ENCODE data around the gene FAM47E.

GRCh38 chr4:75639022-75639661, 8.8 kb upstream of the CDKL2 start:
- RAMPAGE, long total RNA = no peak
- RRBS = no CpG with 5 or more reads among the region's 7 CpGs

- RAMPAGE, long total RNA = no peak
- RRBS = no CpG with 5 or more reads among the region's 11 CpGs
These were observed 1.5 kb downstream of the G3BP2 start for GRCh38 chr4:75671507-75672347.

DNA sequence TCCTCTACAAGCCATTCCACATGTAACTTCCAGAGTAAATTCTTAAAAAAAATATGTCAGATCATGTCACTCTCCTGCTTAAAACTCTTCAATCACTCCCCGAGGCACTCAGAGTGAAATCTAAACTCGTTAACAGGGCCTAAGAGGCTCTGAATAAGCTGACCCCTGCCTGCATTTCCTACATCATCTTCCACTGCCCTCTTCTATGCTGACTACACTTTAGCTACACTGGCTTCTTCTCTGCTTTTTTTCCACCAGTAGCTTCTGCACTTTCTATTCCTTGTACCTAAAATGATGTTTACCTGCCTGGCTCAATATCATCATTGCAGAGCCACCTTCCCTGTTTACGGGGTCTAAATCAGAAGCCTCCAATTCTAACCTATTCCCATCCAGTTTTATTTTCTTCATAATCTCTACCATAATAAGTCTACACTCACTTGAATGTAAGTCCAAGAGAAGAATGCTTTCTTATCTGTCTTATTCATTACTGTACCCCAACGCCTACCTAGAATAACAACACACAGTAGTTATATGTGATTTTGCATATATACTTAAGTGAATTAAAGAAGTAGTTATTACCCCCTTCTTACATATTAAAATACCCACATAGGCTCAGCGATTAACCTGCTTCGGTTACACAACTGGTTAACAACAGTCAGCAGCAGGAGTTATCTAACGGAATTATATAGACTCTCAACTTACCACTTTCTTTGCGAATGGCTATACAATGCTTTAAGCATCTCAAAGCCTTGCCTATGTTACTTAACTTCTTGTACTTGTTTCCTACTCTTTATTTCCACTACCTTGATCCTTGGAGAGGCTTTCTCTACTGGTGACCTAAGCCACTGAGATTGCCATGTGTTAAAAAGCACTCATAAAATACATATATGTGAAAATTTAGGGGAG, 1.5 kb downstream of the SDAD1 start:
- RAMPAGE, long total RNA = no peak
- RRBS = no CpG with 5 or more reads among the region's 8 CpGs

GRCh38 chr4:76072641-76073206, 1.8 kb upstream of the ART3 start:
- RAMPAGE, long total RNA = no peak
- RRBS = no CpG with 5 or more reads among the region's 4 CpGs

- RAMPAGE, long total RNA = no peak
- RRBS = no CpG with 5 or more reads among the region's 5 CpGs
These were observed 15.7 kb downstream of the SCARB2 start for GRCh38 chr4:76197921-76198363.

DNA sequence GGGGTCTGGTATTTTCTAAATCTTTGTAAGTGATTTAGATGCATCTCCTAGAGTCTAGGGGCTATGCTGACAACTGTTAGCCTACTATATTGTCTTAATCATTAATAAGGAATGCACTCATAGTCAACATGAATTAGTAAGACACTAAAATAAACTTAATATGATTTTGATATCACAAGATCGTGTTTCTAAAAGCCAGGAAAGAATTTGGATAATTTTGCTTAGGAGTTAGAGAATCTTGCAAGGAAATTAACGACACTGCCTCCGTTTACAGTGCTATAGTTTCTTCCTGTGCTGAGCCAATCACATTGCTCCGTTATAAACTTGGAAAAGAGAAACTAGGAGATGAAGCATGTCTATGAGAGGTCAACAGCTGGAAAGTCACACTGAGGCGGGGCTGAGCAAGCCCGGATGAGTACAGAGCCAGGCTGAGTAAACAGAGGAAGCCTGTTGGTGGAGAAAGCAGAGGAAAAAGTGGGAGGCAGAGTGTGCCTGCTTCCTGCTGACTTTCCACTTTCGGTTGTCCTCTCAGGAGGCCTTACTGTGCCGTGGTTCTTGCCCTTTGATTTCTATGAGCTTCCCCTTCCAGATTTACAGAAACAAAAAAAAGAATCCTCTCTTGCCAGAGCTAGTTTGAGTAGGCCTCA, 5.4 kb downstream of the SCARB2 start:
- RAMPAGE, long total RNA = no peak
- RRBS = no CpG with 5 or more reads among the region's 8 CpGs

DNA sequence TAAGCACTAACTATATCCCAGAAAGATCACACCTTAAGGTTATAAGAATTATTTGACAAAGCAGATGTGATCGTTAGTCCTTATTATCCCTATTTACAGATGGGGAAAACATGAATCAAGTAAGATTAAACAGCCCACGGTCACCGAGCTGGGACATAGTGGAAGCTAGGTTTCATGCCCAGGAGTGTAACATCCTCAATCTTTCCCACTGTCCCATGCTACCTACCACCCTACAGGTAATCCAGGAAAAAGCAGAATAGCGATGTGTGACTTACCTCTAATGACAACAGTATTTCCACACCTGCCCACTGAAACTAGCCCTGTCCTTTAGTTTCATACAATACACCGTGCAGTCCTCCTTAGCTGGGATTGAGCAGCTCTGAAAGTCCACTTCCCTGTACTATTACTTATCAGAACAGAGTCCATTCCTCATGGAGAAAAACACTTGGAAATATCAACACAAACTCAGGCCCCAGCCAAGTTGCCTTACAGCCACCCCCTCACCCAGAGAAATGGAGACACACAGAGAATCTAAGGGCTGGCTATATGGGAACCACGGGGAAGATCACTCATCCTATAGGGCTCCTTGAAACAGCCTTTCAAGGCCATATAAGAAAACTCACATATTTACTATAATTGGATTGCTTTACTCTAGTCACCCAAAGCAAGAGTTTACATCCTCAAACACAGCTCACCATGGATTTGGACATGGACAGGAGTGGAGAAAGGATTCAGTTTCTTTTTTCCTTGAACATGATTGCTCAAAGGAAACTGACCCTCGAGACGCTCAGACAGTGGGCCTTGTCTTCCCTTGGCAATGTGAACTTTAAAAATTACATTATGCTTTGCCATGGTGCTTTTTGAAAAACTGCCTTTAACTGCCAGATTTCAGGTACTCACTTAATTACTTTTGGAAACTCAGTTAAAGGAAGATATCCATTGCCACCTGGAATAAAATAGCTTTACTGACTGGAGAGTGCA, 1.8 kb downstream of the SCARB2 start:
- RAMPAGE, long total RNA = no peak
- RRBS = no CpG with 5 or more reads among the region's 8 CpGs

DNA sequence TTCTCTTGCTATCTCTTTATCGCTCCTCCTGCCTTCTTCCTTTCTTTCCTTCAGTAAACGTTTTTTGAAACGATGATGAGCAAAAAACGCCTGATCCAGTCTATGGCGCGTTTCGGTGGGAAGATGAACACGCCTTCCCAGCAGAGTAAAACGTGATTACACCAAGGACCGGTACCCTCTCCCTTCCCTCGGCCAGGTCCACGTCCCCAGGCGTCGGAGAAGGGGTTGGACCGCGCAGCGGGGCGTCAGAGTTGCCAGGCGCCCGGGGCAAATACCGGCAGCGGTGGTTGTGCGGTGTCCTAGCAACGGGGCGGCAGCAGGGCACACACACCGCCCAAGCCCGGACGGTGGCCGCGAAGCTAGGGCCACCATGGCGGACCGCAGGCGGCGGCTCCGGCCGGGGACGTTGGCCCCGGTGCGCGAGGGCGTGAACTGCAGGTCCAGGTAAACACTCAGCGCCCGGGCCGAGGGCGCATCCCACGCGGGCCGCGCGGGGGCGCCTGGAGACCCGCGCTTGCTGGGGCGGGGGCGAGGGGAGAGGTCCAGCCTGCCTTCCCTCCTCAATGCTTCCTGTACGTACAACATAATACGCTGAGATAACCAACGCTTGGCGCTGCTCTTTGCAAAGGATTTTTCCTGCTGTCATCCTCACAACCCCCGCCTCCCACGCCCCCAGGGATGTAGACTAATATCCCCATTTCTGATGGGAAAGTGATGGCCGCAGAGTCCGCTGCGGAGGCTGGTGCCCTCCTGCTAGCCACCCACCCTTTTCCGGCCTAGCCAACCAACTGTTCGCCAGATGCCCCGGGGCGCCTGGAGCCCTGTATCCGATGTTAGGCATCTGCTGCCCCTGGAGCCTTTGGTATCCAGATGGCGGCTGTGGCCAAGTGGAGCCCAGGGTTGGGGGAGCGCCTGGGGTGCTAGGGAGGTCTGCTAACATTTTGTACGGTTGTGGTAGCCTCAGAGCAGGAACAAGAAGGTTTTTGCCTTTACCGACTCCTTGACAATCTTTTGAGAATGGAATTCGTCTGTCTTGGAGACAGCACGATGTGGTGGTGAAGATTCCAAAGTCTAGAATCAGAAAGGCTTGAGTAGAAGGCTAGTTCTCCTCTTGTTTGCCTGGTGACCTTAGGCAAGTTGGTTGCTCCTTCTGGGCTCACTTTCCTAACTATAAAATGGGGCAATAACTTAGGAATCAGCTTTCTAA, at the start of gene FAM47E:
Gene FAM47E (plus strand): TSS at position 345 of the 1,207 bp plus-strand sequence.
- RAMPAGE, long total RNA = no peak
- RRBS = 2% methylated on average over 30 of the region's 75 CpGs

DNA sequence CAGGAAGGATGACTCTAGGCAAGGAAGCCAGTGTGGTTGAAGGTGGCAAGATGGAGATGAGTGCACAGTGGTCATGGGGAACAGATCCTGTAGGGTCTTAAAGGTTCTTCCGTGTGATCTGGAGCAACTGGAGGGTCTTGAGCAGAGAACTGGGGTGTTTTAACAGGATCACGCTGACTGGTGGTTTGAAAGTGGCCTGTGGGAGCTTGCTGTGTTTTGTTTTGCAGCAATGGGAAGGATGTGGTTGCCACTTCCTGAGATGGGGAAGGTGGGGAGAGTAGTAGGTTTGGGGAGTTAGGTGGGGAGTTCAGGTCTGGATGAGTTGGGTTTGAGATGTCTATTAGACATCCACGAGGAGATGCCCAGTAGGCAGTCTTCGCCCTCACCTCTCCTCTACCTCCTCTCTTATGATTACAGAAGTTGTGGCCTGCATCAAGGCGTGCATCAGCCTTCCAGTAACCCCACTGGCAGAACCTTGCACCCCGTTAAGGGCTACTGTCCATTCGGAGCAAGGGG, 1.4 kb upstream of the STBD1 start:
- RAMPAGE, long total RNA = no peak
- RRBS = no CpG with 5 or more reads among the region's 7 CpGs

GRCh38 chr4:76307110-76307365, 505 bp downstream of the STBD1 start:
- RAMPAGE, long total RNA = no peak
- RRBS = 1% methylated on average over 9 of the region's 19 CpGs

GRCh38 chr4:76486816-76487258, 51.8 kb downstream of the SHROOM3 start:
- RAMPAGE, long total RNA = no peak
- RRBS = no CpG with 5 or more reads among the region's 2 CpGs

DNA sequence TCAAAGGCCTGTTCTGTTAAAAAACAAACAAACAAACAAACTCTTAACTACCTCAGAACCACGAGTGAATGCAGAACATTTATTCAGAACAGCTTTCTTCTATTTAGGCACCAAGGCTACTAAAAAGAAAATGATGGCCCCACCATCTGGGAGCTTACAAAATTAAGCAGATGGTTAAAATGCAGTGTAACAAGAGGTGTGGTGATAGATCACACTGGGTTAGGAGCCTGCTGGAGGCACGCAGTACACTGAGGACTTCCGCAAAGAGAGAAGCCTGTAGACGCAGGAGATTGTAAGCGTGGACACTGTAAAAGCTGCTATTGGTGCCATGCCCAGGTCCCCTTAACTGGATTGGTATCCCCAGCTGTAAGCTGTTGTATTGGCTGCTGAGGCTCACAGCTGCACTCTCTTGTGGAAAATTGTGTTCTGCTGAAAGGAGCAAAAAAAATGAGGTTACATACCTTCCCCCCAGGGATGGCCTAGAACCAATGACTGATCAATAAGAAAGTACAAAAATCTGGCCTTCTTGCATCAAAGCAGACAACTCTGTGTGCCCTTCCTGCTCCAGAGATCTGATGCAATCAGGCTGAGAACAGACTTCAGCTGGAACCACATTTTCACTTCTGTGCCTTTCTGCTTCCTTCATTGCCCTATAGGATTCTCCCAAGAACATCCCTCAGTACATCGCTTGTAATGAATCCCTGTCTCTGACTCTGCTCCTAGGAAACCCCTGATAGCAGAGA, 60.0 kb downstream of the SHROOM3 start:
- RAMPAGE, long total RNA = no peak
- RRBS = no CpG with 5 or more reads among the region's 6 CpGs

DNA sequence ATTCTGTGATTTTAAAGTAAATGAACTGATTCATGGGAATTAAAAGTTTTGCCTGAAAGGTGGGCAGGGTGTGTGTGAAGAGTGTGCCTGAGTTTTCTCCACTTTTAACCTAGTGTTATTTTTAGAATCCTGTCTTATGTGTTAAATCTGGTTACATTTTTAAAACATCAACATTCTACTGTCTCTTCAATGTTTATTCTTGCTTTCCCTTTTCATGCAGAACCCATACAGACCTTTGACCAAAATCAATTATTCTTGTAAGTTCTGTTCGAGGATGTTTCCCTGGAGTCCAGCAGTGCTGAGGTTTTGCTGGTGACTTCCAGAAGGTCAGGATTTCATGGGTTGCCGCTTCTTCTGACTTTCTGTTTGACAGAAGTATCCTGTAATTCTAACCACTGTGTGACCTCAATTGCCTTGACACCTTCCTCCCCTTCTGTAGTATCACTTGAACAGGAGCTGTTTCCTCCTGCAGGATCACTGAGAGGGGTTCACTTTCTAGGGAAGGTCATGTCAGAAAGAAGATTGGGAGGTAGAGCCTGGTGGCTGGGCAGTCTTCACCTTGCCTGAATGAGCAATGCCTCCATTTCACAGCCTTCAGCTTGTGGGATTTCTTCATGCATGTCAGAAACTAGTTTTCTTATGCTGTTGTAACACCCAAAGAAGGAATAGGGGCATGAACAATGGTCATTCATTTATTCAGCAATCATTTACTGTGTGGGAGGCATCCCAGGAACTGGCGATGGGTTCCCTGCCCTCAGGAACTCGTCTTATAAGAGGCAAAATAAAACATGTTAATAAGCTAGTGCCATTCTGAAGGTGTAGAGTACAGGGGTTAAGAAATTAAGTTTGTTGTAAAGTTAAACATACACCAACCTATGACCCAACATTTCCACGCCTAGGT, 206.1 kb downstream of the SOWAHB start:
- RAMPAGE, long total RNA = no peak
- RRBS = no CpG with 5 or more reads among the region's 5 CpGs

GRCh38 chr4:76703825-76705138, 193.7 kb downstream of the SOWAHB start:
- RAMPAGE, long total RNA = no peak
- RRBS = no CpG with 5 or more reads among the region's 7 CpGs

DNA sequence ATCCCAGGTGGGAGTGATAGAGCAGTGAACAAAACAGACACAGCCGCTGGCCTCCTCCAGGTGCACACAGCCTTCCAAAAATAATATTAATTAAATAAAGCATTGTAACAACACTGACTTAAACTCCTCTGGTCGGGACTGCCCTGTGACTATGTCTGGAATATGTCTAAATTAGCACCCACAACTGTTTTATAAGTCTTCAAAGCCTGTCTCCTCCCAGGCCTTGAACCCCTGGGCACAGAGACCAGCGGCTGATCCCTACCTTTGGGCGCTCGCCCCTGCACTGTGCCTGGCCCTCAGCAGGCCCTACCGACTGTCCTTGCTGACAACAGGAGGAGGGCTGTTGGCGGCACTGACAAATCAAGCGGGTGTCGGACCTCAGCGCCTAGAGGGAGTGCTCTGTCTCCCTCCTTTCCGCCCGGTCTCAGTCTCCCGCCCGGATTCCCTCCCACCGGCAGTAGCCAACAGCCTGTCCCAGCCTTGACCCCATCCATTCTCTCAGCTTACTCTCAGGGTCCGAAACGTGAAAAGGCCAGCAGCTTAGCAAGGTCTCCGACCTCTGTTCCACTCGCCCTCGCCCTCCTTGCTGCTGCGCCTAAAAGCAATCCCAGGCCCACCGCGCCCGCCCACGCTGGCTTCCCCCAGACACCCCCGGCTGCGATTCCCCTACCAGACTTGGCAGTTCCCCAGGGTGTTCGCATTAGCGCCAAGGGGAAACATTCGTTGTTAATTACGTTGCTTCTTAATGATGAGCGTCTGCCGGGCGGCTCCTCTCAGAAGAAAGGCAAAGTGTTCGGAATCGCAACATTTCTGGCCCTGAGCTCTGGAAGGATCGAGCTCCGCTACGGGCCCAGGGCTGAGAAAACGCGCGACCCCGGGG, 96.3 kb downstream of the SOWAHB start:
- RAMPAGE, long total RNA = no peak
- RRBS = 81% methylated on average over 5 of the region's 43 CpGs

- RAMPAGE, long total RNA = no peak
- RRBS = no CpG with 5 or more reads among the region's 5 CpGs
These were observed 5.3 kb downstream of the SOWAHB start for GRCh38 chr4:76892551-76893208.

DNA sequence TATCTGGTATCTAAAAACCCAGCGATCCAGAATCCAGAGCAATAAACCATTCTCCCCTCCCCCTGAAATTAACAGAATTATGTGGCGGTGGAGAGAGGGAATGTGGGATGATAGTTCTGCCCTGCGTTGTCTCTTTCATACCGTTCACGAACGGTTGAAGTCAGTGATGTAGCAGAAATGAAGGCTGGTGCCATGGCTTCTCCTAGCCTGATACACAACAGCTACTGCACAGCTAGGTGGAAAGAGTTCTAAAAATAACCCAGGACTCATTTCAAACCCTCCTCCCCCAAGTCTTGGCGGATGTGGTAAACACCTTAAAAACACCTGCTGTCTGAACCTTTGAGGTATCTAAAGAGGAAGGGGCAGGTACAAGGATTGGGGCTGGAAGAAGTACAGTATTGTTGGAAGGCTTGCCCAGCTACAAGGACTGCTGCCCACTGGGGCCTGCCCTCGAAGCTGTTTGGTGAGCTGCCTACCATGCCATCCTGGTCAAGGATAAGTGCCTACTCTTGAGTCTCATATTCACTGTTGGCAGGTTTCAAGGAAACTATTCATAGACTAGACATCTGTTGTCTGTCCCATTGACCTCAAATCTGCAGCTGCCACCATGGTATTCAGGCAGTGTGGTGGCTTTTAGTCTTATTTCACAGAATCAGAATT, 44.6 kb downstream of the SEPTIN11 start:
- RAMPAGE, long total RNA = no peak
- RRBS = no CpG with 5 or more reads among the region's 8 CpGs

GRCh38 chr4:77034367-77035212, 41.2 kb downstream of the CCNI start:
- RAMPAGE, long total RNA = no peak
- RRBS = no CpG with 5 or more reads among the region's 12 CpGs

DNA sequence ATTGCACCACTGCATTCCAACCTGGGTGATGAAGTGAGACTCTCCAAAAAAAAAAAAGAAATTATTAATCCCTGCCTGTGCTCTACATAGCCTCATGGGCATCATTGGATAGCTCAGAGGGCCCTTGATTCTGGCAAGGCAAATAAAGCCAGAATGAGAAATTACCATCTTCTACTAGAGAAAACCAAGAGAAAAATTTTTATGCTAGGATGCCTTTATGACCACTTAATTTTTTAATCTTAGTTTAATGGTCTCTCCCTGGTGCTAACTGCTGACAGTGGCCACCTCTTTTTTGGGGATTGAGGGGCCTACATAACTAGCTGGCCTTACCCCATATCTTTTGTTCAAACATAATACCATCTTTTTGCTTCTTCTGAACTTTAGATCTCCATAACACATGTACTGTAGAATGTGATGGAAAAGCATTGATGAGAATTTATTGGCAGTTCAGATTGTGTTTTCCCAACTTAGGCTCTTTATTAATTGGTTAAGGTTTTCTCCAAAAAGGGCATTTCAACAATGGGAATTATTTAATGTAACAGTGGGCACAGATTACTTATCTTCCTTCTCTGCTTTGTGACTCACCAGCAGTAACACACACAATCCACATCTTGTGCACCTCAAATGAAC, 38.4 kb downstream of the CCNI start:
- RAMPAGE, long total RNA = no peak

DNA sequence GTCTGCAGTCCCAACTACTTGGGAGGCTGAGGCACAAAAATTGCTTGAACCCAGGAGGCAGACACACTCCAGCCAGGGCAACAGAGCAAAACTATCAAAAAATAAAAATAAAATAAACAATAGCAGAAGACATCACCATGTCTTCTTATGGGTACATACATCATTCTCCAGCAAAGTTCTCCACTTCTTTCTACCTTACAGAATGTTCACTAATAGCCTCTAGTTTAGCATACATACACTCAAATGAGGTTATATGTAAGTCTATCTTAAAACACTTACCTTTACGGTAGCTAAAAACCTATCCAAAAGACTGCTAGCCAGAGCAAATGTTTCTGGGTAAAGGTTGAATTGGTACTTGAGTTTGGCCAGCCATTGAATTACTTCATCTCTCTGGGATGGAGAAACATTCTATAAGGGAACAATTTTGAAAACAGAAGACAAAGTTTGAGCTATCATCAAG, 17.5 kb downstream of the CCNI start:
- RAMPAGE, long total RNA = no peak
- RRBS = no CpG with 5 or more reads among the region's 1 CpG

Measured in epithelial cell of proximal tubule (primary cell).